GM12891 (cell line): Measurements from ENCODE around the gene GPR18.

DNA sequence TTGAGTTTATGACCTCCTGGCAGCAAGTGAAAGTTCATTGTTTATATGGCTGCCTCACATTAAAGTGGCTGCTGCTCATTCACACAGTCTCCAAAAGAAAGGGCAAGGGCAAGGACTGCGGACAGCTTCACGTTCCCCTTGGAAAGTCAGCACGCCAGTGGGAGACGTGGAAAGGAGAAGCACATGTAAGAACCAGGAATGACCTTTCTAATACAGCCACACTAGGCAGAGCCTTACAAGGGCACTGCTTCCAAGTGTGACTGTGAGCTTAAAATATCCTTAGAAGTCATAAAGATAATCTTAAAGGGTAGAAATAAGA, 73.5 kb downstream of the STK24 start:
- RRBS, result no CpG with 5 or more reads among the region's 4 CpGs

DNA sequence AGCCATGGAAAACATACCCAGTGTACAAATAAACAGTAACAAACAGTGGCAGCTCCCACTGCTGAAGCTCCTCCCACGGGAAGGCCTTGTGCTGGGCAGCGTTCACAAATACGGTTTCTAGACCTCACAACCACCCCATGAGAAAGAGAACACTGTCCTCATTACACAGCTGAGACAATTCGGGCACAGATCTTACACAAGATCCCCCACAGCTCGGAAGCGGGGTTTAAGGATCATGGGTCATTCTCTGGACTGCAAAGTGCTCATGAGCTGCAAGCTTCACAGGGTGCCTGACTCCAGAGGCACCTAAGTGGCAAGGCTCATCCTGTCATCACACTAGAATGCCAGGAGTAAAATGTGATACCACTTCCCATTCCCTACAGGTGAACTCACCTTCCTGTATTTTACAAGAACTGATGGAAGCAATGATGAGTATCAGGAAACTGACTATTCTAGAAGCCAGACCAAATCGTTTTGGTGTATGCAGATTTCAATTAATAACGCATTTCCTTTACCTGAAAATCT, 41.3 kb downstream of the STK24 start:
- RRBS, result no CpG with 5 or more reads among the region's 8 CpGs

GRCh38 chr13:98557260-98557809, 19.6 kb downstream of the STK24 start:
- RRBS, result no CpG with 5 or more reads among the region's 7 CpGs

DNA sequence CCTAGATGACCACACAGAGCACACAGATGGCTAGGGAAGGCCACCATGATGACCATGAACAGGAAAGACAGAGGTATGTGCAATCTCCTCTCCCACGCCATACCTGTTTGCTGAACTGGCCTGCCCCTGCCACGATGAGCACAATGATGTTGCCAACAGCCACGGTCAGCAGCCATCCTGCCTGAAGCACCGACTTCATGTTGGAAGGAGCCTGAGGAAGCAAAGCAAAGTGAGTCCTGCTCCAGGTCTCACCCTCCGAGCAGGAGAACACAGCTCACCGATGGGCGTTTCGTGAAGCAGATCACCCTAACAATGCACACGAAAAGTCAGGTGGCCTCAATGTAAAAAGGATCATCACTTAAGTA, 66.4 kb downstream of the SLC15A1 start:
- RRBS, result no CpG with 5 or more reads among the region's 9 CpGs

DNA sequence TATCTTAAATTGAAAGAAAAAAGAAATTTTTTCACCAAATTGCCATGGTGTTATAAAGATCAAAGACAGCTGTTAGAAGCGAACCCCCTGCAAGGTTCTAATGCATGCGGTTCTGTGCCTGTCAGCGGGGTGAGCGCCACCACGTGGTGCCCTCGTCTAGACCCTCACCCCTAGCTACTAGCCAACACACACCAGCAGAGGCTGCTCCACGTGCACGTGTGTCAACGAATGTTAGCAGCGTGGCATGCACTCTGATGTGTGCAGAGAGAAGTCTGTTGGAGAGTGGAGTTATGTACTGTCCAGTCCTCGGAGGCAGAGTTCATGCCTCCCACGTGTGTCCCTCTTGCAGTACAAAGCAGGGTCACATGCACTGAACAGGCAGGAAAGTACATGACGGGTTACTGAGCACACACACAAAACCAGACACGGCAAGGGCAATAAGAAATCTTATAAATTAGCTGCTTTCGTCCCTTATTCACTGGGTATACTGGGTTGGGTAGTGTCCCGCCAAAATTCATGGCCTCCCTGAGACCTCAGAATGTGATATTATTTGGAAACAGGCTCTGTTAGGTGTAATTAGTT, 75.0 kb upstream of the SLC15A1 start:
- RRBS, result no CpG with 5 or more reads among the region's 16 CpGs

DNA sequence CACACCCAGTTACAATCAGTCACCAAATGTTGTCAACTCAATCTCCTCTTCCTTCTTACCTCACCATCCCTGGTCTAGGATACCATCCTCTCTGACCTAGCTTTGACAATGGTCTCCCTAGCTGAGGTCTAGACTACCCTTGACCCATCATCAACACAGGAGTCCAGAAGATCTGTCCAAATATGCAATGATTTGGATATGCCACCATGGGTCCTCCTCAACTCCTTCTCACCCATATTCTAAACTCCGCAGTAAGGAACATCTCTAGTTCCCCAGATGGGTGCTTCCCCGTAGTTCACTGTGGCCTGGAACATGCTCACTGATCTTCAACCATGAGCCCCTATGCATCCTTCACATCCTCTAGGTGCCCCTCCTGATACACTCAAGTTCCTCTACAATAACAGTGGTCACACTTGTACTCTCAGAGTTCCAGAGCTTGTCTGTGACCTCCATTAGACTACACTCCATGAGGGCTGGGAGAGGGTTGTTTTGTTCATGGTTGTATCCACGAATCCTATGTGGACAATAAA, 77.9 kb upstream of the SLC15A1 start:
- RRBS, result no CpG with 5 or more reads among the region's 3 CpGs

GRCh38 chr13:98921511-98922334, 56.1 kb downstream of the DOCK9 start:
- RRBS, result no CpG with 5 or more reads among the region's 7 CpGs

- RRBS, result 100% methylated on average over 1 of the region's 8 CpGs
These were observed 16.9 kb upstream of the DOCK9 start for GRCh38 chr13:98994512-98995325.

DNA sequence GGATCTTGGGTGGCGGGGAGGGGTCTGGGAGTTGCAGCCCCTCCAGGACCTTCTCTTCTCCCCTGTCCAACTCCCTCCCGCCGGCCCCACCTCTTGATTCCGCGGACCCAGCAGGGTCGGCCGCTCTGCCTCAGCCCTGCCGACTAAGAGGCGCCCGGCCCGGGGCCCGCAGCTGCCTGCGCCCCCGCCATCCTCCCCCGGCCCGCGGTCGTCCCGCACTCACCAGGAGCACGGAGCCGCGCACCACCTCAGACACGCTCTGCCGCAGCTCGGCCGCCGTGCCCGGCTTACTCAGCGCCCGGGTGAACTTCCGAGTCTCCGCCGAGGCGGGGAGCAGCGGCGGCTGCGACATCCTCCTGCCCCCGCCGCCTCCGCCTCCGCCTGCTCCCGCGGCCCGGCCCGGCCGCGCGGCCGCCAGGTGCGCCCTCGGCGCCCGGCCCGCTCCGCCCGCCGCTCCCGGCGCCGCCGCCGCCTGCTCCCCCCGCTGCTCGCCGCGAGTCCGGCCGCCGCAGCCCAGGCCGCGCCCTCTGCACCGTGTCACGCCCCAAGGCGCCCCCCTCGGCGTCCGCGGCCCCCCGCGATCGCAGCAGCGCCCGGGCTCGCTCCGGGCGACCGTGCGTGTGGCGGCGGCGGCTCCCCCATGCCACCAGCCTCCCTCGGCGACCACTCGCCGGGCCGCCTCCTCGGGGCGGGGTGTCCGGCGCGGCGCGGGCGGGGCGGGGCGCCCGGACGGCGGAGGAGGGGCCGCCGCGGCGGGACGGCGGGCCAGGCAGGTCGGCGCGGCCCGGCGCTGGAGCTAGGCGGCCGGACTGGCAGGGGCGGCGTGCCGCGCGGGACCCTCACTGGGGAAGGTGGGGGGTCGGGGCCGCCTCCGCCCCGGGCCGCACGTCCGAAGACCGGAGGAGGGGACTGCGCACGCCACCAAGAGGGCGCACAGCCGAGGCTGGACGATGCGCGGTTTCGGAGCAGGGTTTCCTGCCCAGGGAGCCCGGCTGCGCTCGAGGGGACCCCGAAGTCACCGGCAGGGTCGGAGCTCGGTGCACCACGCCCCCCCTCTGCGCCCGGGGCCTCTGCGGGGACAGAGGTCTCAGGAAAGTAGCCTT, 108.5 kb upstream of the DOCK9 start:
- RRBS, result 2% methylated on average over 91 of the region's 154 CpGs

DNA sequence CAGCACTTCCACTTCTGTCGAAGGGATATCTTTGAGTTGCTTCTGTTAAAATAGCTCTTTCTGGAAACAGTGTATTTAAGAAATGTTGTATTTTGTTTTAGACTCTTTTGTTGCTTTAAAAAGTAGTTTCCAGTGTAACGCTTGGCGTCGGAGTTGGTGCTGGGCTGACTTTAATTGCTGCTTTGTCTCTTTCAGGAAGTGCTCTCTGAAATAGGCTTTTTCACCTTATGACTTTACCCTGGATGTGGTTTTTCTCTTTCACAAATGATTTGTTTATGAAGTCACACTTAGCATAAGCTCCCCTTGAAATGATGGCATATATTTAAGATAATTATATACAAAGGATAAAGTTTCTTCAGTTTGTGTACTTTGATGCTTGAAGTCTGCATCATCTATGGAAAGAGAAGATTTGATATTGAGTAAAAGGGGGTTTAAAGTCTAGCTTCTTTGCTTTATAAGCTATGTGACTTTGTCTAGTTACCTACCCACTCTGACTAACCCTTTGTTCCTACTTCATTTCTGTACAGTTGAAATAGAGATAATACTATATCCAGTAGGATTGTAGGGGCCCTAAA, at the start of gene GPR18:
Gene GPR18 (minus strand): TSS at position 185 of the 575 bp plus-strand sequence.
- RRBS, result no CpG with 5 or more reads among the region's 4 CpGs

- RRBS, result no CpG with 5 or more reads among the region's 5 CpGs
These were observed 13.6 kb downstream of the GPR183 start for GRCh38 chr13:99293149-99294499.

GRCh38 chr13:99348756-99349623, 41.8 kb upstream of the GPR183 start:
- RRBS, result no CpG with 5 or more reads among the region's 15 CpGs

DNA sequence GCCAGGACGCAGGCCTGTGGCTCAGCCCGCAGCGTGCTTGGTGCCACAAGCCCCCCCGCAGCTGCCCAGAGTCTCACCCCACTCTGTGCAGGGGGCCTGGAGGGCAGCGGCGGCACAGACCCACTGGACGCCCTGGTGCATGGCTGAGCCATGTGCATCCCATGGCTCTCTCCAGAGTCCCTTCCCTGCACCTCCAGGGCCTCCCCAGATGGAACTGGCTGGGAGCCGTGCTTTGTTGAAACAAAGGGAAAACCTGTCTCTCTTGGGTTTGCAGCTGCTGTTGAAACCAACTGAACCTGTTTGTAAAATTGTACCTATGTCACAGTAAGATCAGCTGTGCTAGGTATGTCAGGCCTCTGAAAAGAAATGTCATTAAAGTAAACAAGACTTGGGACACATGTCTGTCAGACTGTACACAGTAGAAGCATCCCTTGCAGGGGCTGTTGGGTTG, 48.5 kb upstream of the GPR183 start:
- RRBS, result no CpG with 5 or more reads among the region's 8 CpGs

DNA sequence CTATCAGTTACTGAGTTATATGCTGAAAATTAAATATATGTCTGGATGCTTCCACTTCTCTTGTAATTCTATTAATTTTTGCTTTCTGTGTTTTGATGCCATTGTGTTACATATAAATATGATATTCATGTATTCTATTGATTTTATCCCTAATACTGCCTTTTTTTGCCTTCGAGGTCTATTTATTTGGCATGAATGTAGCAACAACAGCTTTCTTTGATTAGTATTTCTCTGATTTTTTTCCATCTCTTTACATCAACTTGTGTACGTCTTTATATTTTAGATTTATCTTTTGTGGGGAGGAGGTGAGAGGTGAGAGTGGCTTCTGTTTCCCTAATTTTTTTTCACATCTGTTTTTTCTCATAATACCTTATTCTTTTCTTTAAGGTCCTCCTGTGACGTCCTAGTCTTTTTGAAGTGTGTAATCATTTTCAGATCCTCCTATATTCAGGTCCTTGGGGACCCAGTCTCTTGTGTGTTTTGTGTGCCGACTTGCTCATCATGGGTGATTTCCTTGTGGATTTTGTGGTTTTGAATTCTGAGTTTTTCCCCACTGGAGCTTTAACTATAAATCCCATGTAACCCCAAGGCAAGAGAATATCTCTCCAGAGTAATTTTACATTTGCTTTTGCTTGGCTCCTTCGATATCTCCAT, 58.7 kb upstream of the GPR183 start:
- RRBS, result no CpG with 5 or more reads among the region's 5 CpGs

- RRBS, result 92% methylated on average over 3 of the region's 16 CpGs
These were observed 85.4 kb upstream of the TM9SF2 start for GRCh38 chr13:99415762-99416424.

DNA sequence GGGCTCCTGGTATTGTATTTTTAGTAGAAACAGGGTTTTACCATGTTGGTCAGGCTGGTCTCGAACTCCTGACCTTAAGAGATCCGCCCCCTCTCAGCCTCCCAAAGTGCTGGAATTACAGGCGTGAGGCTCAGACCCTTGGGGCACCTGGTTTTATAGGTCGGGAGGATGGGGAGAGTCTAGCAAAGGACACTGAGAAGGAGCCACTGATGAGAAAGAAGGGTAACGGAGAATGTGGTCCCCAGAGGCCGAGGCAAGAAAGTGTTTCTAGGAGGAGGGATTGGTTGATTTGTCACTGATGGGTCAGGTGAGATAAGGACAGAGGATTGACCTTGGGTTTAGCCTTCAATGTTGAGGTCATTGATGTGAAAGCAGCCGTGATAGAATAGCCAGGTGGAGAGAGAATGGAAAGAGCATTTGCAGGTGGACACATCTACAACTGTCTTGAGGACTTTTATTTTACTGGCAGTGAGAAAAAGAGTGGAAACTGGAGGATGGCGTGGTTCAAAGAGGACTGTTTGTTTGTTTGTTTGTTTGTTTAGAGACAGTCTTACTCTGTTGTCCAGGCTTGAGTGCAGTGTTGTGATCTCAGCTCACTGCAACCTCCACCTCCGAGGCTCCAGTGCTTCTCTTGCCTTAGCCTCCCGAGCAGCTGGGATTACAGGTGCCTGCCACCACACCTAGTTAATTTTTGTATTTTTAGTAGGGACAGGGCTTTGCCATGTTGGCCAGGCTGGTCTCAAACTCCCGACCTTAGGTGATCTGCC, 23.6 kb downstream of the TM9SF2 start:
- RRBS, result no CpG with 5 or more reads among the region's 11 CpGs

- RRBS, result no CpG with 5 or more reads among the region's 15 CpGs
These were observed 118.4 kb downstream of the CLYBL start for GRCh38 chr13:99724677-99725449.

GRCh38 chr13:99983701-99984409, 2.3 kb downstream of the ZIC2 start:
- RRBS, result no CpG with 5 or more reads among the region's 33 CpGs

GRCh38 chr13:100112184-100112594, 23.3 kb downstream of the PCCA start:
- RRBS, result no CpG with 5 or more reads among the region's 3 CpGs

DNA sequence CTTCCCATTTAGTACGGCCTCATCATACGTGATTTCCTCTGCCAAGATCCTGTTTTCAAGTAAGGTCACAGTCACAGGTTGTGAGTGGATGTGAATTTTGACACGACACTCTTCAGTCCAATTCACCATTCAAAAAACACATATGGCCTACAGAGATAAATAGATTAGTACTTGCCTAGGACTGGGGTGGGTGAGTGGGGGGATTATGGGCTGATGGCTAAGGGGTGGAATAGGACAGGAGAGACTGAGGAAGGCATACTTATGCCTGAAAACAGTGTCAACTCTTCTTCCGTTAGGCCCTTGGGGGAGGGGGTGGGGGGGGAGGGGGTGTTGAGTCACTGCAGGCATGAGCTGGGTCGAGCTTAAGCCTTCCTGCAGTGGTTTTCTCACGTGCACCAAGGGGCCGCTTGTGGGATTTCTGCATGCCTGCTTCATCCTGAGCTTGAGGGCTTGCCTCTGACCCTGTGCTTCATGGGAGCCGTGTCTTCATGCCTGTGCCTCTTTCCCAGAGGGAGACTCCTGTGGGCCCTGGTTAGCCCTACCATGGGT, 185.9 kb downstream of the PCCA start:
- RRBS, result no CpG with 5 or more reads among the region's 8 CpGs